GM23248 (cell line): ENCODE measurements around a stretch of chr6.

DNA sequence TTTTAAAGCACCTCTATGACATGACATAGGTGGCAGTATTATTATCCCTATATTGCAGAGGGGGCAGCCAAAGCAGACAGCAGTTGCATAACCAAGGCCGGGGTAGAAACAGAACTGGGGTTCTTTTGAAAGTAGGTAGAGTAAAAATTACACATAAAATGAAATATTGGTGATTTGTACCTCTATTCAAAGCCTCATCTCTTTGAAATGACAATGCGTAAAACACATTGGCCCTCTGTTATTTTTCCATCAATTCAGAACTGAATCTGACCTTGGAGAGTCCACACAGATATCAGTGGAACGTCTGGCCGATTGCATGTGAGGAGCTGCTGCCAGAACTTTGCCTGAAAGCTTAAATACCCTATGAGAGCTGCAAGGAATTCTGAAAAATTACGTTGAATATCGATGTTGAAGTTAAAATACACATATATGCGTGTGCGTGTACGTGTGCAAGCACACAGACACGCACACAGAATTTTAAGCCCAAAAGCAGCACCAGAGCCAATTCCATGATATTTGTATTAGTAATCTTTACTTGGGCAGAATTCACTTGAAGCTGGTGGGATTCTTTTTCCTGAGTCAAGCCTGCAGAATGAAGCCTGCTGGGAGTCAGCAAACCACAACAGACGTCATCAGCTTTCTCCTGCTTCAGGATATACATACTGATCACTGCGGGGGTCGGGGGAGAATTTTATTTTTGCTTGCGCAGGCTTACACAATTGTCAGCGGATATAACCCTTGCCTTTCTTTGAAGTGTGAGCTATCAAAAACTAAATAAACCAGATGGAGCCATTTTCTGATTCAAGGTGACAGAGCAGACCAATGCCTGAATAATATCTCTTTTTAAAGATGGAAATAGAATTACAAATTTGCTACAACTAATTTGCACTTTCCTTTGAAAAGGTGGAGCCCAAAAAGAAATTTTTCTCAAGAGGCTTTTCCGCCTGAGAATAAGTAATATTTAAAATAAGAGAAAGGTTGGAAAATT lies 163.4 kb downstream of the PDE7B start:
- RAMPAGE, long total RNA, result no peak

GRCh38 chr6:136069012-136069729 lies 180.9 kb downstream of the MTFR2 start:
- RAMPAGE, long total RNA, result no peak

DNA sequence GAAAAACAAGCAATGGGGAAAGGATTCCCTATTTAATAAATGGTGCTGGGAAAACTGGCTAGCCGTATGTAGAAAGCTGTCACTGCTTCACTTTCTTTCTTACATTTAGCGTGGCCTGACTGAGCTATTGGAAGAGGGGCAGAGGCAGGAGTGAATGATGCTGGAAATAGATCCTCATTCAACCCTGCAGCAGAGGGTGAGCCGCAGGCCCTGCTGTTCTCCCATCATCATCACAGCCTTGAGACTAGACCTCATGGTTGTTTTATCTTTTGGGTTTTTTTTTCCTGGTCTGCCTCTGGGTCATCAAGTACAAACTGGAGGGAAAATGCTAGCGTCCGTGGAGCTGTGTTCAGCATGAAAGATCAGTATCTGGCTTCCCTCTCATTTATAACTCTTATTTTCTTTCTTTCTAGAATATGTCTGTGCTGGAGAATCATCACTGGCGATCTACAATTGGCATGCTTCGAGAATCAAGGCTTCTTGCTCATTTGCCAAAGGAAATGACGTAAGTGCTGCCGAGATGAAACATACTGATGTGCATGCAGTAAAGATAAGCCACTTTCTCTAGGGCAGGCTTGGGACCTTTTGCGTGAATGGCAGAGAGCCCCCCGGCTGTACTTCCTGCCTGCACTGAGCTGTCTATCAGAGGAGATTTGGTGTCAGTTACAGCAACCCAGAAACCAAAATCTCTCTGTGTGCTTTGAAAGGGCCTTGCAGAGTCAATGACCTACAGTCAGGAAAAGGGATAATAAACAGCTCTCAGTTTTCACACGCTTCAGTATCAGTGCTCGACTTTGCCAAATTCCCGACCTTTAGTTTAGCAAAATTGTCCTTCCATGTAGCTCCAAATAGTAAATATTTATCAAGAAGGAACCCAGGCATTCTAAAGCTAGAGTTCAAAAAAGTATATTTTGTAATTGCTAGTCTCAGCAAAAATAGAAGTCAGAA lies 76.5 kb downstream of the MTFR2 start:
- RAMPAGE, long total RNA, result no peak

DNA sequence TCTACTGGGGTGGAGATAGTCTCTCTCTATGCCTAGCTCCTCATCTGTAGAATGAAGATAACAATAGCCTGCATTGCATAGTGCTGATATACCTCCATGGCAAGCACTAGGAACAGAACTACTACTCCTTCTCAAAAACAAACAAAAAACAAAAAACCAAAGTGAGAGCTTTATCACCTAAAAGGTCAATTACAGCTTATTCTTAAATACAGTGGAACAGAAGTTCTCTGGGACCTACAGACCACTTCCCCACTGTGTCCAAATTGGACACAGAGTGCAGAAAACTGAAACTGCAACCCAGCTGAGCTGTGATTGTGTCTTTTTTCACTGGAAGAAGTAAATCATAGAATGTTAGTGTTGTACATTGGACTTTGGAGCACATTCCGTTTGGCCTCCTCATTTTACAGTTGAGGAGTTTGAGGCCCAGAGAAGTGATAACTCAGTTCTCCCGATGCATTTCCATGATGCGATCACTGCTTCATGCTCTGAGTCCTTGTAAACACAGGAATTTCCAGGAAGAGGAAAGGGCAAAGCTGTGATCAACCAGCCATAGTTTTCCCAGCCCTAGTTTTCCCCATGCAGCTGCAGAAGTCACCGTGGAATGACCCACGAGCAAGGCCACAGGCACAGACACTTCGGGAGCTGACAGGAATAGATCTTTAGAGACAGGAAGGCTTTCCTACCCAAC lies 23.2 kb downstream of the MTFR2 start:
- RAMPAGE, long total RNA, result no peak

GRCh38 chr6:136250963-136251666 lies 1.0 kb upstream of the MTFR2 start:
- RAMPAGE, long total RNA, result no peak

DNA sequence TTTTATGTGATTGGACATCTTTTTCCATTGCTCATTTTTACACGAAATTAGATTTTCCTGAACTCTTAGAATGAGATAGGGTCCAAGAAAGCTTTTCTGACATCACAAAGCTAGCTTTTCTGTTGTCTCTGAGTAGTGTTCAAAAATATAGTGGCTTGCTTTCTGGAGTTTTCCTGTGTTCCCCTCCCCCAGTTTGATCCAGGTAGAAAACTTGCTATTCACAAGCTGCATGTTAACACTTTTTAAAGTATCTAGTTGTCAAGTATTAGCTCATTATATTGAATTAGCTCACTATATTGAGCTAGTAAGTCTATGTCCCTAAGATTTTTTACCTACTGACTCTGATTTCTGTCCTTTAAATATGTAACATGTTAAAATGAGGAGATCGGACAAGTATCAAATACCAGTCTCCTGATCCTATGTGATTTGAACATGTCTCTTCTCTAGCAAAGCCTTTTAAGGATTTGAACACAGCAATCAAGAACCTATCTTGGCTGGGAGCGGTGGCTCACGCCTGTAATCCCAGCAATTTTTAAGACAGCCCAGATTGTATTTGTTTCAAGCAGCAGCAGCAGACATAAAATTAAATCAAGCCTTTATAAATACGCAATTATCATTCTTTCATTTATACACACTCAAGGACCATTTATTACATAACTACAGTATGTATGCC lies 1.9 kb upstream of the MTFR2 start:
- RAMPAGE, long total RNA, result no peak

- RAMPAGE, long total RNA, result no peak
Observed at GRCh38 chr6:136262166-136263589, 12.6 kb upstream of the MTFR2 start.

- RAMPAGE, long total RNA, result no peak
Observed at GRCh38 chr6:136264480-136265833, 14.8 kb upstream of the MTFR2 start.

DNA sequence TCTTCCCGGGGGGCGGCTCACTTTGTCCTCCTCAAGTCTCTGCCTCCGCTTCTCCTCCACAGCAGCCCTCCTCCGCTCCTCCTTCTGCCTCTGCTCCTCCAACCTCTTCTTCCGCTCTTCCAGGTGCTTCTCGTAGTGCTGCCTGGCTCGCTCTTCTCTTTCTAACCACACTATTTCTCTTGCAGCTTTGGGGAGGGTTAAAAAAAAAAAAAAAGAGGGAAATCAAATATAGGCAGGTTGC lies 99.6 kb upstream of the BCLAF1 start:
- RAMPAGE, long total RNA, result no peak

DNA sequence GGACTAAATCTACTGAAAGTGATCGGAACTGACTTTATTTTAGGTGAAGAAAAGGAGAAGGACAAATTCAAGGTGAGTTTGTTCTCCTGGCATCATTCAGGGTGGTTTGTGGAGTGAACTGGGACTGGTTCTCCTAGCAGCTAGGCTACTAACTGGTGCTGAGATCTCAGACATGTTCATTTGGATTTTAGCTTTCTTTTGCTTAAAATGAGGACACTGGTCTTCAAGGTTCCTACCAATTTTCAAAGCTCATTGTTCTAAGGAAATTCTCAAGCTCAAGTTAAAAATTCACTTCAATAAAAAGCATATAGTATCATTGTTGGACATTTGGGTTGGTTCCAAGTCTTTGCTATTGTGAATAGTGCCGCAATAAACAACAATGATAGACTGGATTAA lies 101.1 kb upstream of the BCLAF1 start:
- RAMPAGE, long total RNA, result no peak

GRCh38 chr6:136434450-136435213 lies 115.6 kb downstream of the MAP7 start:
- RAMPAGE, long total RNA, result no peak

GRCh38 chr6:136579187-136579634 lies 29.0 kb upstream of the MAP7 start:
- RAMPAGE, long total RNA, result no peak

GRCh38 chr6:137102331-137102931 lies 57.7 kb upstream of the IL20RA start:
- RAMPAGE, long total RNA, result no peak

GRCh38 chr6:137234062-137234460 lies 14.9 kb upstream of the IFNGR1 start:
- RAMPAGE, long total RNA, result no peak

DNA sequence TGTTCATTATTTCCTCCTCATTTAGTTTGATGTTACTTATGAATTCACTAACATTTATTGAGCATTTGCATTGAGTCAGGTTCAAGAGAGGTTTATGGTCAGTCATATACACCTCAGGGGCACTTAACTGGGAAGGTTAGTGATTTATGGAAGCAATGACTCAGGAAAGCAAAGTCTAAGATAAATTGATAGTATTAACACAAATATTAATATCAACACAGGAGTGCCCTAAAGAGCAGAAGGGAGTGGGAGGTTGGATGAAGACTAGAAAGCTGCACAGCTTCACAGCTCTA lies 177.0 kb upstream of the TNFAIP3 start:
- RAMPAGE, long total RNA, result no peak

DNA sequence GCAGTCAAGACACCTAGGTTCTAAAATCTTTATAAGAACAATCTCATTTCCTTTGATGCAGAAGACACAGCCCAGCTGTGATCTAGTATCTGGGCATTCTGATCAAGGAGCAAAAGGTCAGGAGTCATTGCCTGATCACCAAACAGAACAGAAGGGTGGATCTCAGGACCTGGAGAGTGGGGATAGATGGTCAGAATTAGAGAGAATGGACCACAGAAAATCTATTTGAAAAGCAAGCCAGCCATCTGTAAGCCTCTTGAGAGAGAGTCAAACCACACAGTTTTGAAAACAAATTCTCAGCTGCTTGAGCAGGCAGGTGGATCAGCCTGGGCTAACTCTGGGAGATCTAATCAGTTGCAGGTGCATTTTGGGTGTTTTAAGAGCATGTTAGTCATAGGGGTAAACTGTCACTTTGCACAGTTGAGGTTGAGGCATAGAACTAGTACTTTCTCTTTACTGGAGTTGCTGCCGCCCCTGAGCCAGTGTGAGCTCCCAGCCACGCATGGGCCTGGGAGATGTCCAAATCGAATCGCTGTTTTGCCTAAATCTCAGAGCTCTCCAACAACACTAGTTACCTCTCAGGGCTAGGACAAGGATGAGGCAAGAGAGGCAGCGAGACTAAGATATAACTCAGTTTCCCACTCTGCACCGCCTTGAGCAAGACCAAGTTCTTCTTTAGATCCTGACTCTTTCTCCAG lies 130.7 kb upstream of the TNFAIP3 start:
- RAMPAGE, long total RNA, result no peak

- RAMPAGE, long total RNA, result no peak
Observed at GRCh38 chr6:137849214-137849771, 17.8 kb upstream of the TNFAIP3 start.

- RAMPAGE, long total RNA, result no peak
Observed at GRCh38 chr6:137868706-137869649, 1.9 kb downstream of the TNFAIP3 start.

DNA sequence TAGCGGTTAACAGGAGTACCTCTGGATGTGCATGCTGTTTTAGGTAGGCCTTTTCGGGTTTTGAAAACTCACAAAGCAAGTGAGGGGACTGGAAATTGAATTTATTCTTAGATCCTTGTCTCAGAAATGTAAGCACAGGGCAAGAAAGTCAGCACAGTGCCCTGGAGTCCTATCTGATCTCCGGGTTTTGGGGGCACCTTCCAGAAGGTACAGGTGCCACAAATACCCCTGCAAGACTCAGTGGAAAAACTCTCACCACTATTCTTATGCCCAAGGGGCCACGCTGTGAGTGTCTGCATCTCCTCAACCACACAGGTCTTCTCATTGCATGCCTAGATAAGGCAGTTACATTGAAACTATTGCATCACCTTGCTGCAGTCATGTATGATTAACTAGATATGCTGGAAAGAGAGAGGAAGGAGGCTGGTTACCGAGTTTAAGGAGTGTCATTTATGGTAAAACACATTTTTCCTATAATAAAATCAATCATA lies 37.3 kb downstream of the TNFAIP3 start:
- RAMPAGE, long total RNA, result no peak

- RAMPAGE, long total RNA, result no peak
Observed at GRCh38 chr6:137910421-137910904, 43.4 kb downstream of the TNFAIP3 start.